ENCODE measurements around a stretch of chr18.

GRCh38 chr18:13425578-13426145 lies 207.1 kb downstream of the LDLRAD4 start:
- PRO-cap, 8 experiments = no peak in any of the 8 experiments

DNA sequence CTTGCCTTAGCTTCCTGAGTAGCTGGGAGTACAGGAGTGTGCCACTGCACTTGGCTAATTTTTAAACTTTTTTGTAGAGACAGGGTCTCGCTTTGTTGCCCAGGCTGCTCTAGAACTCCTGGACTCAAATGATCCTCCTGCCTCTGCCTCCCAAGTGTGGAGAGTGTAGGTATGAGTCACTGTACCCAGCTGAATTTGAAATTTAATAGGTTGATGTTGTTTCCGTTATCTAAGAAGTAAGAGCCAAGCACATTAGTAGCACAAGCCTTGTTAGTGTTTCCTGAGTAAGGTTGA lies 216.9 kb downstream of the LDLRAD4 start:
- PRO-cap, 8 experiments = no peak in any of the 8 experiments

- PRO-cap, 8 experiments = no peak in any of the 8 experiments
Observed at GRCh38 chr18:13471030-13471871, 252.7 kb downstream of the LDLRAD4 start.

DNA sequence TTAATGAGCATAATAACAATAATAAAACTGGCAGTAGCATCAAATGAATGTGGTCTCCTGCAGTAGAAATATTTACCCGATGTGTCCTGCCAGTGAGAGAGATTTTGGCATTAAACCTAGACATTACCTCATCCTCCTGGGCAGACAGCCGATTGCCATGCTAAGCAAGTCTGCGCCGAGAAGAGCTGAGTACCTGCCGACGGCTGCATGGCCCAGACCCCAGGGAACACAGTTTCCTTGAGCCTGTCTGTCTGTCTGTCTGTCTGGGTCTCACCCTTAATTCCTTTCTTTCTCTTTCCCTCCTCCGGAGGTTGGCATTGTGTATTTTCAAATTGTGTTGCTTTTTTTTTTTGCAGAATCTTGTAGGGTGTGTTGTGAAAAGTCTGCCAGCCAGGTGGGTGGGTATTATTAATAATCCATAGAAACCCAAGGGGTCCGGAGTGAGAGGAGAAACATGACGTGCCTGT lies 225.1 kb downstream of the FAM210A start:
- PRO-cap, 8 experiments = no peak in any of the 8 experiments

DNA sequence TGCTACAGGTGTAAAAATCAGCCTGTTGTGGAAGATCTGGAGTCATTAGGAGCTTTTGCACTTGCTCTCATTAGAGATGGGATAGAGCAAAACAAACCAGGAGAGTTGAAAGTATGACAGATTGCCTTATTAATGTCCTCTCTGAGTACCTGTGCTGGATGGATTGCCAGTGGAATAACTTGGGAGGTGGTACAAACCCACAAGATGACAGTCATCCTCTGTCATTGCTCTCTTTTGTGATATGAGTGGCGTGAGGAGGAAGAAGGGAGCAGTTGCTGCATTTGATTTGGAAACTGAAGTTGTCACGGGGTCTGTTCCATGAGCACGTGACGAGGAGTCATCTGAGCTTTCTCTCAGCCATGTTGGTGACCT lies 205.0 kb downstream of the FAM210A start:
- PRO-cap, 8 experiments = no peak in any of the 8 experiments

DNA sequence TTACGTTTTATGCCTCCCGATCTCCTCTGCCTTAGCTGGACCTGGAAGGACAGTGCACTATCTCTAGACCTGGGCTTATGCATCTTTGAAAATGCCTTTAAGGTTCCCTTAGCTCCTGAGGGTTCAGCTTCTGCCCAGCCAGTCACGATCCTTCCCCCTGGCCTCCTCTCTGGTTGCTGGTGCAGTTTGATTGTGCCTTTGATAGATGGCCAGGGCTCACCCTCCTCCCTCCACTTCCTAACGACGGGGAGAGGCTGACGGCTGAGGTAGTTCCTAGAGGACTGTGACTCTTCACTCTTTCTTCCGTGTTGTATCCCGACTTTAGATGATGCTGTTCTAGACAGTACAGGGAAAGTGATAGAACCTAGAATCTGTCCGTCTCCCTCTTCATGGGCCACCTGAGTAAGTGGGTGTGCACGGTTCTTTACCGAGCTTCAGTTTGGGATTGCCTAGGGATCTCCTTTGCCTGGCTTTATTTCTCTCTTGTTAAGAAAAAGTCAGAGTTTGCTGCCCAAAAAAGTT lies 173.9 kb downstream of the FAM210A start:
- PRO-cap, 8 experiments = no peak in any of the 8 experiments

- PRO-cap, 8 experiments = no peak in any of the 8 experiments
Observed at GRCh38 chr18:13609196-13609599, 117.2 kb downstream of the FAM210A start.

GRCh38 chr18:13623335-13623840 lies 103.0 kb downstream of the FAM210A start:
- PRO-cap, 8 experiments = no peak in any of the 8 experiments

DNA sequence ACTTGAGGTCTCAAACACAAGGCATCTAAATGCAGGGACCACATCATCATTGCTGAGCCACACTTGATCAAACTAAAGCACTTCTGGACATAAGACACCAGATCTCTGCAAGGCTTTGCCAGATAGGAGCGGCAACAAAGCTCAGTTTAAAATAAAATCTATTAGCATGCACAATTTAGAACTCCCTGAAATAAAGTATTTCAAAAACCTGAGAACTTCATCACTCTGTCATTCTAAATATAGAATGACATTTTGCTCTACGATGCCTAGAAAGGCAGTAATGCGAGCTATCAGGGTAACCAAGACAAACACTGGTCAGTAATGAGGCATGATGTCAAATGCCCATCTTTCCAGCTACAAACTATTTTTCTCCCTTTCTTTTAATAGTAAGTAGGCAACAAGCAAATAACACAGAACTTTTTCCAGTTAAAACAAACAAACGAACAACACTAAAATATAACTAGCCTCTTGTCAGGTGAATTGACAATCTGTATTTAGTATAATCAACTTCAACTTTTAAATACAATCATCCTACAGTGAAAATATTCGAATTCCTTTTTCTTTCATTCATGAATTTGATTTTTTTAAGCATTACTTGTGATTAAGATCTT lies 47.4 kb downstream of the FAM210A start:
- PRO-cap, 8 experiments = no peak in any of the 8 experiments

- PRO-cap, 8 experiments = peak in 3 of 8 experiments; most common plus-strand start chr18:14450896 (in 3); most common minus-strand start chr18:14450852 (in 2)
Observed at GRCh38 chr18:14450691-14451012, 92.7 kb downstream of the POTEC start.

DNA sequence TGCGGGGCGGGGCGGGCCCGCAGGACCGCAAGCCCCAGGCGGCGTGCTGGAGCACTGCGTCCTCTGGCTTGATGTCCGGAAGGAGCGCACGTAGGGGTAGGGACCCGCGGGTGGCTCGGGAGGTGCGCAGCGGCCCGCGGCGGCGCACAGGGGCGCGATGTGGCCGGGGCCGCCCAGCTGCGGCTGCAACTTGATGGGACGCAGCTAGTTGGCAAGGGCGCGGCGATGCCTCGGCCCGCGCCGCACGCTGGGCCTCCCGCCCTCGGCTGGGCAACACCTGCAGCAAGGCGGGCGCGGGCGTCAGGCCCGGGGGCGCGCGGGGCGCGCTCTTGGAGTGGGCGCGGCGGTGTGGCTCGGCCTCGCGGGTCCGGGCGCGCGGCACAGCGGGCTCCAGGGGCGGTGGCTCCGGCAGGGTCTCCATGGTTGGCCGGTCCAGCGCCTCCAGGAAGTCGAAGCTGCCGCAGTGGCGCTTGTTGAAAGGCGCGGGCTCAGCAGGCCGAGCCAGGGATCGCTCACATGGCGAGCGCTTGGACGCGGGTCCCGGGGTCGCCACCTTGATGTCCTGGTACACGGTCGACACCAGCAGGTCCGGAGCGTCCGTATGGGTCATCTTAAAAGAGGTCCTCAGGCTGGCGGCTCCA lies 251.5 kb downstream of the ANKRD30B start:
- PRO-cap, 8 experiments = no peak in any of the 8 experiments

GRCh38 chr18:15010272-15010609 lies 262.3 kb downstream of the ANKRD30B start:
- PRO-cap, 8 experiments = peak in 3 of 8 experiments; most common plus-strand start chr18:15010459 (in 3)

- PRO-cap, 8 experiments = peak in 1 of 8 experiments; most common minus-strand start chr18:21042693 (in 1)
Observed at GRCh38 chr18:21042524-21043018, 69.0 kb downstream of the ROCK1 start.

DNA sequence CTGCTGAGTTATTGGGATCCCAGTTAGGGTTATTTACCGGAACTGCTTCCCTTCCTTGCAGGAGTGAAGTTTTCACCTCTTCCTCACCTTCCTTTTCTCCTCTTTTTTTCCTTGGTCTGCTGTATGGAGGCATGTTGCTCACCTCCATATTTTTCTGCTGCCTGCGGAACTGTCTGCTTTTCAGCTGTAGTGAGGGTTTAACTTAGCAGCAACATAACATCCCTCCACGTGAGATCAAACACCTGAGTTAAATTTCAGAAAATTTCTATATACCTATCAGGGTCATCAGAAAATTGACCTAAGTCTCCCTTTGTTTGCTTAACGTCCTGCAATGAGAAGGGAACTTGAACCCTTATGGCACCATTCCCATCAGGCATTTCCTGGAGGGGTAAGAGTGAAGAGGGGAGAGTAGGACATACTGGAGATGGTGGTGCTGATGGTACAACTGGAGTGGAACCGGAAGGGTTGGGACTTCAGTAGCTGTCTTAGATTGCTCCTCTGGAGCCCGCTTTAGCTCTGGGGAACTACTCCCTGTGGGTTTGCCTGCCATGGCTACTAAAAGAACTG lies 32.4 kb downstream of the ROCK1 start:
- PRO-cap, 8 experiments = no peak in any of the 8 experiments

DNA sequence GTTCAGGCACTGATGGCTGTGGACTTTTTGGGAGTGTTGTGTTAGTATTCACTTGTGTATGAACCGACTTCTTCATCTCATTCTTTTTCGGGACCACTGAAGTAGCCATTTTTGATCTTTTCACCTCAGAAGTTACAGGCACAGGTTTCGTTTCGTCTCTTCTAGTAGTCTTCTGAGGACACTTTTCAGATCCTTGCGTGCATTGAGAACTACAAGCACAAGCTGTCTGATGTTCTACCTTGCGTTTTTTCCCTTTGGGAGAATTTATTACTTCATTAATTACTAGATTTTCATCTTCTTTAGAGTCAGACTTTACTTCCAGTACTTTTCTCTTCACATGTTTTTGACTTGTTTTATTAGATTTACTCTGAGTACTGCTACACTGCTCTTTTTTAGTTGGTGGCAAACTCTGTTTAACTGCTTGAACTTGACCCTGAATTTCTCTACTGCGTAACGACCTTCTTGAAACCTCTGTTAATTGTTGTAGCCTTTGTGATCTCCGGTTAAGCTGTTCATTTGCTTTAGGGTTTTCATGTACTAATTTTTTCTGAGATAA lies 26.4 kb downstream of the ESCO1 start:
- PRO-cap, 8 experiments = no peak in any of the 8 experiments

- PRO-cap, 8 experiments = no peak in any of the 8 experiments
Observed at GRCh38 chr18:21663598-21664099, 40.9 kb downstream of the ABHD3 start.

DNA sequence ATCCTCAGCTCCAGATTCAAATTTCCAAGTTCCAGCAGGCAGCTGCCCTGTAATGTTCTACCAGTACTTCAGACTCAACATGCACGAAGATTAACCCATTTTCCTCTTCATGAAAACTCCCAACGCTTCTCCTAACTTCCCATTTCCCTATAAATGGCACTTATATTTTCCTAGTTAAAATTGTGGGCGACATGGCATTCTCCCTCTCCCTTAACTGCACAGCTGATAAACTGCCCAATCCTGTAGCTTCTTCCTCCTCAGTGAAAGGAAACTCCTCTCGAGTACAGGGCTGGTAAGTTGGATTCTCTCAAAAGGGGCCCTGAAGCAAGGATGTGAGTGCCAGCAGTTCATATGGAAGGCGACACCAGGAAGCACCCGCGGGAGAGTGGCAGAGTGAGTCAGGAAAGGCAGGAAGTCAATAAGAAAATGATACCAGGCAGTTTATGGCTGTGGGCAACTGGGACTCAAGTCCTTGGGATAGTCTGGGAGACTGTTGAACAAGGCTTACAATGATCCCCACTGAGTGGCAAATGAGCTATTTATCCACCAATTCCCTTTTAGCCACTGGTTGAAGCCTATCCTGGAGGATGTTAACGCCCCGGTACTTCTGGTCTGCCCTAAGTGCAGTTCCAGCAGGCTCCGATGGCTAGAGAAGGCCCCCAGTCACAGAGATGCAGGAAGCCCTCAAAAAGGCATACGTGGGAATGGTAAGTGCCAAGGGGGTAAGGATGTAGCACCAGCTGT lies 34.8 kb downstream of the ABHD3 start:
- PRO-cap, 8 experiments = no peak in any of the 8 experiments

DNA sequence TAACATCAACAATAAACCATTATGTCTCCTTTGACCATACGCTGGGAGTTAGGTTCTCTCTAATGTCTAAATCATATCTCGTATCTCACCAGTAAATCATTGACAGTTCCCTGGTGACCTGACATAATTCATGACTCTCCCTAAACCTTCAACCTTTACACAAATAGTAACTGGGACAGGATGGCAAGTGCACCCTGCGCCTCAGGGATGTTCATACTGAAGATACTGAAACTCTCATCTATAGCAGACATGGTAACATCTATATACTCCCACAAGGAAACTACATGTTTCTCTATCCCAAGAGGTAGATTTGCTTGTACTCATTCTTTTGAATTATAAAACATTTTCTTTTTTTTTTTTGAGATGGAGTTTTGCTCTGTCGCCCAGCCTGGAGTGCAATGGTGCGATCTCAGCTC lies 6.7 kb downstream of the ABHD3 start:
- PRO-cap, 8 experiments = no peak in any of the 8 experiments

DNA sequence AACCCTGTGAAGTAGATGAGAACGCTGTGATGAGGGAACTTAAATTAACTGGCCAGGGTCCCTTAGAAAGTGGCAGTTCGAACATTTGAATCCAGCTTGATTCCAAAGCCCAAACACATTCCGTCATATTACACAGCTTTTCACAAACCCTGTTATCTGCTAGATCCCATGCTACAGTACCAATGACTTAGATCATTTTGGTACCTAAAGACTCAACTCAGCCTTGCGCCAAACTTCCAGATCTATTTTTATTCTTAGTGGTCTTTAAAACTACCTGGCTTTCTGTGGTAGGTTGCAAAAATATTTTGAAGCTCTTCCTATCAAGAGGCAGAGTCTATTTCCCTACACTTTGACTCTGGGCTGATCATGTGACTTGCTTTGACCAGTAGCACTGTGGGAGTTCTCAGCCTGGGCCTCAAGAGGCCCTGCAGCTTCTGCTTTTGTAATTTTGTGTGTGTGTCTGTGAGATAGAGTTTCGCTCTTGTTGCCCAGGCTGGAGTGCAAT lies 5.3 kb downstream of the ABHD3 start:
- PRO-cap, 8 experiments = peak in 7 of 8 experiments; most common plus-strand start position 445 of the sequence (in 7); most common minus-strand start position 117 of the sequence (in 1)

GRCh38 chr18:21741884-21742247 lies 1.3 kb downstream of the MIB1 start:
- PRO-cap, 8 experiments = no peak in any of the 8 experiments

Measured in peripheral blood mononuclear cell (primary cell).